Frontal cortex (tissue), 2 donors: ENCODE measurements around the genes STMN3, C20orf204 and RGS19.

DNA sequence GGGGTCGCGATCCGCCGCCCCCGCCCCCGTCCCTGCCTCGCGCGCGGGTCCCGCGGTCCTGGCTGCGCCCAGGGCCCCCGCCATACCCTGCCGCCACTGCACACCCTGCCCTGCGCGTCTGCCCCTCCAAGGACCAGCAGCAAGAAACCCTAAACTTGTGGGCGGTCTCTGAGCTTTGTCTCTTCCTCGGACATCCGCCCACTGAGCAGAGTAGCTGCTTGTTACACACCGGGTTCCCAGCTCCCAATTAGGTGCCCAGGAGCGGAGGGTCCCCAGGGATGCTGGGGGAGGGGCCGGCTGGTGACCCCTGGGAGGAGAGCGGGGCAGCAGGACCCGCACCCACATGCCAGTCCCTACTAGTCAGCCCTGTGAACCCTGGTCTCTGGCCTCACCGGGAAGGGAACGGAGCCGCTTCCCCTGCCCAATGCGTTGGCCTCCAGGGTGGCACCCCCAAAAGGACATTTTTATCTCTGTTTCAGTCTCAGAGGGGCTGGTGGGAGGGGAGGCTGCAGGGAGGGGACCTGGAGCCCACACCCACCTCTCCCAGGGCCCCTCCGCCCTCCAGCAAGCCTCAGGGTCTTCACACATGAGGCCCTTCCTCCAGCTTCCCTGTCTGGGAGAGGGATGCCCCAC lies 10.6 kb downstream of the STMN3 start:
- RAMPAGE, long total RNA = no peak

GRCh38 chr20:63653120-63654338 lies at the start of gene STMN3:
Gene STMN3 (minus strand): TSS chr20:63653424.
- RAMPAGE, long total RNA = start-site peak on the minus strand at chr20:63653390-63653430, 2,692 and 46 reads in 2 replicates

- RAMPAGE, long total RNA = no peak
Measured at GRCh38 chr20:63697059-63697499, 627 bp downstream of the TNFRSF6B start.

DNA sequence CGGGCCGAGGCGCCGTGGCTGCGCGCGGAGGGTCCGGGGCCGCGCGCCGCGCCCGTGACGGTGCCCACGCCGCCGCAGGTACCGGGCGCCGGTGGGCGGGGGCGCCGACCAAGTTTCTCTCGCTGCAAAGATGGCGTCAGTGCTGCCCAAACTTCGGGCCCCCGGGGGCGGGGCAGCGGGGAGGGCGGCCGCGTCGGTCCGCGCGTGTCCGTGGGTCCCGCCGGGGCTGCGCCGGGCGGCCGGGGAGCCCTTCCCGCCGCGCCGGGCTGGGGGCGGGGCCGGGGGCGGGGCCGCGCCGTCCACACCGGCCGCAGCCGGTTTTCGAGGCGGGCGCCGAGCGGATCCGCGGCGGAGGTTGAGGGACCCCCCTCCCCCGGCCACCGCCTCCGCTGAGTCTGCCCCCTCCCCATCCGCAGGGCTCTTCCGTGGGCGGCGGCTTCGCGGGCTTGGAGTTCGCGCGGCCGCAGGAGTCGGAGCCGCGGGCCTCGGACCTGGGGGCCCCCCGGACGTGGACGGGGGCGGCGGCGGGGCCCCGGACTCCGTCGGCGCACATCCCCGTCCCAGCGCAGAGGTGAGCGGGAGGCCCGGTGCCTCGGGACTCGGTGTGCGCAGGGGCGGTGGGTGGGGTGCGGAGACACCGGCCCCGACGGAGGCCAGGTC lies 515 bp downstream of the SLC2A4RG start:
- RAMPAGE, long total RNA = no peak

DNA sequence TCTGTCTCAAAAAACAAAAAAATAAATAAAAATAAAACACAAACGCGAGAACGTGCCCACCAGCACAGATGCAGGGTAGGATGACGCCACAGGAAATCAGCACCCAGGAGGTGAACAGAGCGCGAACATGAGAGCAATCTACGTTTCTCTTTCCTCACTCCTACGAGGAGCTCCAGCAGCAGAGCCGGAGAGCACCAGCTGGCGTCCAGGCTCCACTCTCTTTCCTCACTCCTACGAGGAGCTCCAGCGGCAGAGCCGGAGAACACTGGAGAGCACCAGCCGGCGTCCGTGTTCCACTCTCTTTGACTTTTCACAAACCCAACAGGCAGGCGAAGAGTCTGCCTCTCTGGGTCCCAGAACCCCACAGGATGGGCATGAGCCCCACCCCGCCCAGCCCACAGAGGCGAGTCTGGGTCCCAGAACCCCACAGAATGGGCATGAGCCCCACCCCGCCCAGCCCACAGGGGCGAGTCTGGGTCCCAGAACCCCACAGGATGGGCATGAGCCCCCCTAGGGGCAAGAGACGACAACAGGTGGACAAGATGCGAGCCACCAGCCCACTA lies 20.2 kb downstream of the ZBTB46 start:
- RAMPAGE, long total RNA = no peak

GRCh38 chr20:63890738-63891716 lies 3.9 kb upstream of the DNAJC5 start:
- RAMPAGE, long total RNA = no peak

- RAMPAGE, long total RNA = no peak
Measured at GRCh38 chr20:63897807-63898466, 3.0 kb downstream of the DNAJC5 start.

DNA sequence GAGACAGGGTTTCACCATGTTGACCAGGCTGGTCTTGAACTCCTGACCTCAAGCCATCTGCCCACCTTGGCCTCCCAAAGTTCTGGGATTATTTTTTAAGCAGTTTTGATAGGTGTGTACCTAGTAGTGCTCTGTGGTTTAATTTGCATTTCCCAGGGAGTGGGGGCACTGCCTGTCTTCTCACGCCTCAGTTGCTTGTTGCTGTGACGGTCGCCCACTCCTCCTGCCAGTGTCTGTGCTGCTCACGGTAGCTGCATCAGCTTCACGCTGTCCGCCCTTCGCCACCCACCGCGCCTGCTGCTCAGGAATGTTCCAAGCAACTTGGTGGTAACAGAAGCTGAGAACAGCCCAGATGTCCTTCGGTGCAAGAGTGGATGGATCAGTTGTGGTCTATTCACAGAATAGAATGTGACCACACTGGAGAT lies 22.8 kb downstream of the DNAJC5 start:
- RAMPAGE, long total RNA = no peak

- RAMPAGE, long total RNA = no peak
Measured at GRCh38 chr20:63935171-63935772, 20.9 kb downstream of the UCKL1 start.

- RAMPAGE, long total RNA = no peak
Measured at GRCh38 chr20:63972245-63972956, 2.7 kb upstream of the ZNF512B start.

GRCh38 chr20:64035703-64036662 lies at the start of gene C20orf204:
Gene C20orf204 (plus strand): TSS chr20:64036182.
- RAMPAGE, long total RNA = no peak

GRCh38 chr20:64070259-64070603 lies 7.2 kb downstream of the TCEA2 start:
- RAMPAGE, long total RNA = no peak

GRCh38 chr20:64079054-64080236 lies at the start of gene RGS19:
Gene RGS19 (minus strand): TSS chr20:64079518.
- RAMPAGE, long total RNA = no peak

DNA sequence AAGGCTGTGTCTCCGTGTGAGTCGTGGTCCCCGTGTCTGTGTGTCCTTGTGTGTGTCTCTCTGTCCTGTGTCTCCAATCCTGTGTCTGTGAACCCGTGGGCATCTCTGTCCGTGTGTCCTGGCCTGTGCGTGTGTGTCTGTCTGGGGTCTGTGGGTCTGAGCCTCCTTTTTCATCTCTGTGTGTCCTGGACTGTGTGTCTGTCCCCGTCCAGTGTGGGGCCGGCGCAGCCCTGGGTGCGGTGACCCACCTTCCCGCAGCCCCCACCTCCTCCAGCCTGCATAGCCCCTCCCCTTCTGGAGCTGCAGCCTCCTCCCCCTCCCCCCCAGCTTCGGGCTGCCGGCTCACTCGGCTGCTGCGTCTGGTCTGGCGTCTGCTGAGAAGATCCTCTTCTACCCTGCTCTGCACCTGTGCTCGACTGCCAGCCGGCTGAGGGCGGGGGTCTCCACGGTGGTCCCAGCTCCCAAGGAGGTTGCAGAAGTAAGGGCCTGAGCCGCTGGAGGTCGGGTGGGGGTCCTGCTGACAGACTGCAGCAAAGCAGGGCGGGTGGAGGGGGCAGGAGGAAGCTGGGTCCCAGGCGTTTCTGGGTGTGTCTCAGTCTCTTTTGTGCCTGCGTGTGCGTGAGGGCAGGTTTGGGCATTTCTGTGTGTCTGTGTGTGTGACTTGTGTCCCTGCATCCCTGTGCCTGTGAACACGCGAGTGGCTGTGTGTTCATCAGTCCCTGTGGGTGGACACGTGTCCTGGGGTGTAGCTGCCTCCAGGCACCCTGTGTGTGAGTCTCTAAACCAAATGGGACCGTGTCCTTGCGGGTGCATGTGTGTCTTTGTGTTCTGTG lies 7.7 kb upstream of the LKAAEAR1 start:
- RAMPAGE, long total RNA = no peak

GRCh38 chr20:64120395-64120745 lies 13.0 kb upstream of the NPBWR2 start:
- RAMPAGE, long total RNA = no peak

- RAMPAGE, long total RNA = no peak
Measured at GRCh38 chr20:64168219-64169192, 4.3 kb downstream of the MYT1 start.

DNA sequence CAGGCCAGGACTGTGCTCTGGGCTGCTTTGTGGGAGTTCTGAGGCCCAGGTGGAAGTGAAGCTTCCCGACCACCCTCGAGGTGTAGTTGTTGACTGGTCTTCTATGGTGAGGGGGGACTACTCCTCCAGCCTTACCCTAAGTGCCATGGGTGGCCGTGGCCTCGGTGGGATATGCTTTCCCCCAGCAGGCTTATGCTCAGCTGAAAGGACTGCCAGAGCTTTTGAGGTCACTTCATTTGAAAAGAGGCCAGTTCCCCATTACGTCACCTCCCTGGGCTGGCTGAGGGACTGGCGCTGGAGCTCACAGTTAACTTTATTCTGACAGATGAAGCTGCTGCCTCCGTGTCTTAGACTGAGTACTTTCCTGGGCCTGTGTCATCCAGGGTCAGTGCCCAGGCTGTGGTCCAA lies 42.9 kb upstream of the PCMTD2 start:
- RAMPAGE, long total RNA = no peak

- RAMPAGE, long total RNA = no peak
Measured at GRCh38 chr20:64213798-64214156, 41.8 kb upstream of the PCMTD2 start.